Epithelial cell of proximal tubule (primary cell): ENCODE data around the genes SND1 and GARIN1B.

DNA sequence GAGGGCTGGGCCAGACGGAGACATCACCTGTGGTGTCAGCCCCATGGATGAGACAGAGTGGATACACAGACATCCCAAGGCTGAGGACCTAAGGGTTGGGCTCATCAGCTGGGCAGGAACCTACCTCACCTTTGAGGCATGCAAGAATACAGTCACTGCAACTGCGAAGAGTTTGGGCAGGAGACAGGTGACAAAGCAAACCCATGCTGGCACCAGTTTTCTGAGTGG is 189 bp downstream of the FSCN3 start:
- RAMPAGE, long total RNA, result no peak
- RRBS, result no CpG with 5 or more reads among the region's 2 CpGs

DNA sequence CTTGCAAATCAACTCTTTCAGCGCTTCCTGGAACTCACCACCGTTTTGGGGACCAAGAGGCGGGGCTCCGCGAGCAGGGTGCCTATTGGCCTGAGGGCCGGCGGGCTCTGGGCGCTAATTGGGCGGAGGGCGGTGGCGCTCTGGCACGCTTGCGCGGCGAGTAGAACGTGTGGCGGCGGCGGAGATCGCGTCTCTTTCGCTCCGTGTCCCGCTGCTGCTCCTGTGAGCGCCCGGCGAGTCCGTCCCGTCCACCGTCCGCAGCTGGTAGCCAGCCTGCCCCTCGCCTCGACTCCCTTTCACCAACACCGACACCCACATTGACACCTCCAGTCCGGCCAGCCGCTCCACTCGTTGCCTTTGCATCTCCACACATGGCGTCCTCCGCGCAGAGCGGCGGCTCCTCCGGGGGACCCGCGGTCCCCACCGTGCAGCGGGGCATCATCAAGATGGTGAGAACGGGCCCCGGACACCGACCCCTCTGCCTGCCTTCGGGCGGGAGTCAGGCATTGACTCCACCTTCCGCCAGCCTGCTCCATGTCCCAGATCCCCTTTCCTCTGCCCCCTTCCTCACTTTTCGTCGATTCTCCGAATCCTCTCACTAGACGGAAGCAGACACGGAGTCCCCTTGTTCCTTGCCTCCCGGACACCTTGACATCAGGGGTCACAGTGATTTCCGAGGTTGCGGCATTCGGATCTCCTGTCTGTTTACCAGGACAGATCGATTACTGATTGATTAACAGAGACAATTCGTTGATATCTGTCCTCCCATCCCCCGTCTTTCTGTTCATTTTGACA is at the start of gene SND1:
Gene SND1 (plus strand): TSS at position 192 of the 795 bp plus-strand sequence.
- RAMPAGE, long total RNA, result no peak
- RRBS, result under 1% methylated on average over 22 of the region's 65 CpGs

GRCh38 chr7:127995052-127995806 is 36.0 kb downstream of the LRRC4 start:
- RAMPAGE, long total RNA, result no peak
- RRBS, result no CpG with 5 or more reads among the region's 6 CpGs

GRCh38 chr7:128028251-128028773 is 2.9 kb downstream of the LRRC4 start:
- RAMPAGE, long total RNA, result no peak
- RRBS, result no CpG with 5 or more reads among the region's 1 CpG

DNA sequence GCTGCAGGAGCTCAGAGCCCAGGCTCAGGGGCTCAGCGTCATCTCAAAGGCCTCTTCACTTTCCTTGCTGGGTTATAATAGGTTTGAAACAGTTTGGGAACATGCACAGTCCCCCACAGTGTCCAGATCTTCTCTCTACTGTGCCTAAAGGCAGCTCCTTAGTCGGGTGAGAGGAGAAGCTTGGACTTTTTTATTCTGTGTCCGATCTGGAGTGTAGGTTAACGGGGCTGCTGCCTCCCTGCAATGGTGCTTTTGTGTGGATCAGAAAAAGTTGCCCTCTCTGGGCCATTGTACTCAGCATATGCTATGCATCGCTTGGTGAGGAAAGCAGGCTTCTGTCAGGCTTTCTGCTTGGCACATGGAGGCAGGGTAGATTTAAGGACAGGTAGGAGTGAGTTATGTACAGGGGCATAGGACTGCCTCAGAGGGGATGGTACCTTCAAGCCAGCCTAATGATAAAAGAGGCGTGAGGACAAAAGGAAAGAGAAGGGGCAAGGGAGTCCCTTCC is 30.7 kb upstream of the LRRC4 start:
- RAMPAGE, long total RNA, result no peak
- RRBS, result no CpG with 5 or more reads among the region's 6 CpGs

DNA sequence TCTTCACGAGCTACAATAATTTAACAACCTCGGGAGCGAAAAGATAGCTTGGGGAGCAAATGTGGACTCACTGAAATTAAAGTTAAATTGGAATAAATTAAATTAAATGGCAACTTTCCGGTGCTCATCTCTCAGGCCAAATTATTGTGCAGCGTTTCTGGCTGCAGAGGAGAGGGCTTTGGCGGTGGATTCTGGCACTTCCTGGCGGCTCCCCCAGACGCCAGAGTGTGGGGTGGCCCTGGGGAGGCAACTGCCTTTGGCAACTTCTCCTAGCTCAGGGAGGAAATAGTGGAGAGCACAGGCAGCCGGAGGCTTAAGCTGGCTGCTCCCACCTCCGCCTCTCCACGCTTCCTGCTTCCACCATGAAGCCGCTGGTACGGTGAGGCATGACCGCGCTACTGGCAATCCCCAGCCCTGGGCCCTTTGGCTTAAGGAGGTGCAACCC is 90.3 kb upstream of the LRRC4 start:
- RAMPAGE, long total RNA, result no peak
- RRBS, result no CpG with 5 or more reads among the region's 15 CpGs

- RAMPAGE, long total RNA, result no peak
- RRBS, result under 1% methylated on average over 13 of the region's 39 CpGs
These were observed 74.6 kb upstream of the LEP start for GRCh38 chr7:128166506-128166944.

GRCh38 chr7:128266849-128267809 is 26.1 kb downstream of the LEP start:
- RAMPAGE, long total RNA, result no peak
- RRBS, result no CpG with 5 or more reads among the region's 18 CpGs

GRCh38 chr7:128335355-128336164 is 8.1 kb downstream of the RBM28 start:
- RAMPAGE, long total RNA, result no peak
- RRBS, result no CpG with 5 or more reads among the region's 7 CpGs

- RAMPAGE, long total RNA, result no peak
- RRBS, result no CpG with 5 or more reads among the region's 12 CpGs
These were observed 9.5 kb downstream of the IMPDH1 start for GRCh38 chr7:128400224-128400723.

GRCh38 chr7:128638537-128640045 is 33.0 kb upstream of the GARIN1A start:
- RAMPAGE, long total RNA, result no peak
- RRBS, result no CpG with 5 or more reads among the region's 10 CpGs

DNA sequence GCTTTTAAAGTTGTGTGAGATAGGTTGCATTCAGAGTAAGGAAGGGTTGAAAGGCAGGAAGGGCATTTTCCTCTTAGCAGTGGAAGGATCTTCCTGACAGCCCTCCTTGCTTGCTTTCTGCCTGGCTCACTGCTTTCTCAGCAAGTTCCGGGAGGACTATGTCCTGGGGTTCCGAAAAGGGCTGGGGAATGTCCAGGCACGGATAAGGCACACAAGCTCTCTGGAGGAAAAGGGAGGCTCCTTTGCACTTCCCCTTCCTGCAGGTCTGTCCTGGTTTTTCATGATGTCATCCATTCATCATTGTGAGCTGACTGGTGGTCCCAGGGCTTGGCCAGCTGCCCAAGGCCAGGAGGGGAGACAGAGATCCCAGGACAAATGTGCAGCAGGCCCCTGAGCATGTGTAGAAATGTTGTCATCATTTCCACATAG is at the start of gene GARIN1B:
Gene GARIN1B (plus strand): TSS at position 356 of the 429 bp plus-strand sequence.
- RAMPAGE, long total RNA, result no peak
- RRBS, result no CpG with 5 or more reads among the region's 3 CpGs

GRCh38 chr7:128755747-128756833 is 16.9 kb downstream of the CALU start:
- RAMPAGE, long total RNA, result no peak
- RRBS, result no CpG with 5 or more reads among the region's 7 CpGs

GRCh38 chr7:128770778-128771763 is 4.5 kb downstream of the OPN1SW start:
- RAMPAGE, long total RNA, result no peak
- RRBS, result no CpG with 5 or more reads among the region's 6 CpGs

GRCh38 chr7:128840407-128841018 is 10.3 kb downstream of the FLNC start:
- RAMPAGE, long total RNA, result no peak
- RRBS, result no CpG with 5 or more reads among the region's 18 CpGs

DNA sequence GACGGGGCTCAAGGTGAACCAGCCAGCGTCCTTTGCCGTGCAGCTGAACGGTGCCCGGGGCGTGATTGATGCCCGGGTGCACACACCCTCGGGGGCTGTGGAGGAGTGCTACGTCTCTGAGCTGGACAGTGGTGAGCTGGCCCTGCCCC is 6.3 kb upstream of the ATP6V1F start:
- RAMPAGE, long total RNA, result no peak
- RRBS, result 62% methylated on average over 6 of the region's 9 CpGs

GRCh38 chr7:128868185-128868802 is 2.2 kb downstream of the ATP6V1FNB start:
- RAMPAGE, long total RNA, result no peak
- RRBS, result no CpG with 5 or more reads among the region's 11 CpGs

DNA sequence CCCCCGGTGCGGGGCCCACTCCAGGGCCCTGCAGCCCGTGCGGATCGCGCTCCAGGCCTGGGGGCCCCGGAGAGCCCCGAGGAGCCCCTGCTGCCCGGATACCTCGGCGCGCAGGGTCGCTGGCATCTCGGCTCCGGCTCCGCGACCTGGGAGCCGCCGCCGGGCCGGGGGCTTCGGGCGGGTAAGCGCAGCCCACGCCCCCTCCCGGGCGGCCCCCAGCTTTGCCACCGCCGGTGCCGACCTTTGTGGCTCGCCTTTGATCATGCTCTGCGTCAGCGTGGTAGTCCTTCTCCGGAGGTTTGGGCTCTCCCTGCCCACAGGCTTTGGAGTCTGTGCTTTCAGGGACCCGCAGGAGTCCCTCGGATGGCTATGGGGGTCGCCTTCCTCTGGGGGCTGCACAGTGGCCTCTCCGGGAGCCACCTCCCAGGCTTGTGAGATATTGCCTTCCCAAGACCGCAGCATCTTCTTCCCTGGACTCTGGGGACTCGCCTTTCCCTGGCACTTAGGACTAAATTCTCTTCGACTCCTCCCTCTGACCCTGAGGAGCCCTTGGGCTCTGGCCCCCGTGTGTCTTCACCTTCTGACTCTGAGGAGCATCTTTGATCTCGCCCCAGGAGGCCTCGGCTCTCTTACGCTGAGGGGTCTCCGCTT is 3.8 kb downstream of the ATP6V1FNB start:
- RAMPAGE, long total RNA, result no peak
- RRBS, result 12% methylated on average over 28 of the region's 46 CpGs

GRCh38 chr7:128938816-128940007 is 1.5 kb downstream of the IRF5 start:
- RAMPAGE, long total RNA, result no peak
- RRBS, result 17% methylated on average over 4 of the region's 27 CpGs

DNA sequence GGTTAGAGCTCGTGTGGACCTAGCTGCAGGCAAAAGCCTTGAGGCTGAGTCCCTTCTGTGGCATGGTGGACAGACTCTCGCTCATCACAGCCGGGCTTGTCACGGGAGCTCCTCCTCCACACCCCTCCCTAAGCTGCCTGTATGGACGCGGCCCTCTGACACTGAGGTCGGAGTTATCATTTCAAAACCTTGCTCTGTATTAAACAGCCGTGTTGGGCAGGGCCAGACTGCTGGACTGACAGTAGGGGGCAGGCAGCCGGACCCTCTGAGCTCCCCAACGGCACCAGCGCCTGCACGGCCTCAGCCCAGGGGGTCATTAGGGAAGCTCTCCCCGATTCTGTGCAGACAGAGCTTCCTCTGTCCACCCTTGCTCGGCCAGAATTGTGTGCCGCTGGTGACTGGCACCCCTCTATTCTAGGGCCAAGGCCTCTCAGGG is 2.3 kb downstream of the IRF5 start:
- RAMPAGE, long total RNA, result no peak
- RRBS, result no CpG with 5 or more reads among the region's 15 CpGs